Caco-2 (cell line): ENCODE measurements around a stretch of chr9.

DNA sequence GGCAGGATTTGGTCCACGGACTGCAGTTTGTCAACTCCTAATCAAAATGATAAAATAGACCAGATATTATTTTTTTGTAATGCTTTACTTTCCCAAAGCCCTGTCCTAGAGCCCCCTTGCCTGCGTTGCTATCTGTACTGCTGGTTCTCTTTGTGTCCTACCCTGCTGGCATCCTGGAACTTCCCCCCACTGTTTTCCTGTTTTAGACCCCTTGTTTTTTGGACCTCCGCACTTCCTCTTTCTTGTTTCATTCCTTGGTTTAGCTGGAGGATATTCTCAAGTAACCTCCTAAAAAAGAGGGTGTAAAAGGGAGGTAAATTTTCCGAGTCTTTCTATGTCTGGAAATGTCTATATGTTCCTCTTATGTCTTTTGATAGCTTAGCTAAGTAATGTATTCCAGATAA is 24.8 kb upstream of the TNFSF8 start:
- PRO-cap = no peak
- RRBS = no CpG with 5 or more reads among the region's 4 CpGs

DNA sequence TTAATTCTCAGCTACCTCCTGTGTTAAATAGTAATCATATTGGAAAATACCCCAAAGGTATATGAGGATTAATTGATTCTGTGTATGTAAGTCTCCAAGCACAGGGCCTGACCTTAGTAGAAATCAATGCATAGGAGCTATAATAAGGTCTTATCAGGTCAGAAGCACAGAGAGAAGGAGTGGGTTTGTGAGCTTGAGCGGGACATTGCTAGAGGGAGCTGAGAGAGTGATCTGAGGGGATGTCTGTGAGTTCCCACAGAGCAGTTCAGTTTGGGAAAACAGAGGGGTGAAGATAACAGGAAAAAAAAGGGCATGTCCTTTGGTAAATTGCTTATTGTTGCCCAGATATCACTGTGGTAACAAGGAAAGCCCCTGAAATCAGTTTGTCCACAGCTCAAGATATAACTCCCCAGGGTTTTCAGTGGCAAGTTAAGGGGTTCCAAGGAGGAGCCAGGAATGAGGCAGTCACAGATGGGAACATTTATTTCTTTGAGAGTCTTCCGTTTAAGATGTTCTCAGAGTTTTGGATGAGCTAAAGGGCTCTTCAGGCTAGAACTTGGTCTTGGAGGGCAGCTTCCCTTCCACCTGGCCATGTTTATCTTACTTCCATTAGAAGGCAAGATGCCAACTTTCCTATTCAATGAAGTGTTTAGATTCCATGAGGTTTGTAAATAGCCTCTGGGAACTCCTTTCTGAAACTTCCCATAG is 277.4 kb upstream of the TNC start:
- PRO-cap = no peak
- RRBS = no CpG with 5 or more reads among the region's 2 CpGs

- PRO-cap = no peak
- RRBS = no CpG with 5 or more reads among the region's 11 CpGs
These were observed 503.5 kb upstream of the PAPPA start for GRCh38 chr9:115649843-115650662.

DNA sequence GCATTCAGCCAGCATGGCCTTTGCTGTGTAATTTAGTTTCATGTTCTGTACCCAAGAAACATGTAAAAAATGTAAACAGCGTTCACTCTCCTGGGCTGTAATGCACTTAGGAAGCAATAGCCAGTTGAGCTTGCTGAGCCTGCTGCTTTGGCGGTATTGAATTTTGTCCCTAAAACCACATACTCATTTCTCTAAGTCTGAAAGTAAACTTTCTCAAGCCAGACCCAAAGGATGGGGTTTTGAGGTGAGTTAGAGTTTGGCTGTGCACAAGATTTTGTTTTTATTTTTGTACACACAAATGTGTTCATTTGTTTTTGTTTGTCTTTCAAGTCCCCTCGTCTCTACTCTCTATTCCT is 158.7 kb downstream of the PAPPA start:
- PRO-cap = no peak
- RRBS = no CpG with 5 or more reads among the region's 3 CpGs

DNA sequence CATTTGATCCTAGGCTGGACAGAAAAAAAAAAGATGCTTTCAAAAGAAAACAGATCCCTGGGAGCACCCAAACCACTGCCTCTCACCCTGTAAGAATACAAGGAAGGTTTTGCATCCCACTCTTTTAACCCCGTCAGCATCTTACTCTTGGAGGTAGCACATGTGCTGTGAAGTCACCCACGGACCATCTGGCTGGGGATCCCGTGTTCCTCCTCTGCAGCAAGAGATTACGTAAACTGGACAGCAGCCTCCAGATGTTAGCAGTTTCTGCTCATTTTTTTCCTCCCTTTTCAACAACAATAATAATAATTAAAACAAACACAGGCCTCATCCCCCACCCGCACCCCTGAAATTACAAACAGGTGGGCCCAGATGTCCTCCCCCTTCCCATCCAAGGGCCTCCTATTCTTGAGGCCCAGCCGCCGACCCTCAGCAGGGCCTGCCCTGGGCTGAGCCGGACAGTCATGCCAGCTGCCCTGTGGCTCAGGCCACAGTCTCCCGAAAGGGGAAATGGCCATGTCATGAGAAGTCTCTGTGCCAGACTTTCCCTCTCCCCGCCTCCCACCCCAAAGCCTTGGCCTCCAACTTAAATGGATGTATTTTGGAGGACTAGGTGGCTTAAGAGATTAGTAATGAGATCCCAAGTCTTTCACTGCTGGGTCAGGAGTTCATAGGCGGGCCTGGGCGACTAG is 165.0 kb downstream of the PAPPA start:
- PRO-cap = no peak
- RRBS = no CpG with 5 or more reads among the region's 12 CpGs

DNA sequence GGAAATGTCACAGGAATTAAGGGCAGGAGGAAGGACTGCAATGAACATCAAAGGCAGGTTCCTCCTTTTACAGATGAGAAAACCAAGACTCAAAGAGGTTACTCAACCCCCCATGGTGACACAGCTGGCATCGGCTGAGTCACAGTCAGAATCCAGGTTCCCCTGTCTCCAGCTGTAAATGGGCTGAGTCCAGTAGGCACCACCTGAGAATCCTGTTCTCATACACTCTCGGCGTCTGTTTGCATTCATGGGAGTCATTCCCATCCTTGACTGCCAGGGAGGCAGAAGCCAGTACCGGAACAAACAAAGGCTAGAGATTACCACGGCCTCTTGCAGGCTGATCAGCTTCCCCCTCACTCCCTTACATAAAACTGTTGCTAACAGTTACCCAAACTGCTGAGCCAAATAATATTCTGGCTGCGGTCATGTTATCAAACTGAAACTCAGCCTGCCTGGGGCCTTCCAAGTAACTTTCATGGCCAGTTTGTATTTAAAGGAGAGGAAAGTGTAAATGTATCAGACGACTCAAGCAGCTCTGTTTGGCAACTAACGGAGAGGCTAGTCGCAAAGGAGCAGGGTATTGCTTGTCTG is 201.7 kb downstream of the PAPPA start:
- PRO-cap = no peak
- RRBS = no CpG with 5 or more reads among the region's 9 CpGs

DNA sequence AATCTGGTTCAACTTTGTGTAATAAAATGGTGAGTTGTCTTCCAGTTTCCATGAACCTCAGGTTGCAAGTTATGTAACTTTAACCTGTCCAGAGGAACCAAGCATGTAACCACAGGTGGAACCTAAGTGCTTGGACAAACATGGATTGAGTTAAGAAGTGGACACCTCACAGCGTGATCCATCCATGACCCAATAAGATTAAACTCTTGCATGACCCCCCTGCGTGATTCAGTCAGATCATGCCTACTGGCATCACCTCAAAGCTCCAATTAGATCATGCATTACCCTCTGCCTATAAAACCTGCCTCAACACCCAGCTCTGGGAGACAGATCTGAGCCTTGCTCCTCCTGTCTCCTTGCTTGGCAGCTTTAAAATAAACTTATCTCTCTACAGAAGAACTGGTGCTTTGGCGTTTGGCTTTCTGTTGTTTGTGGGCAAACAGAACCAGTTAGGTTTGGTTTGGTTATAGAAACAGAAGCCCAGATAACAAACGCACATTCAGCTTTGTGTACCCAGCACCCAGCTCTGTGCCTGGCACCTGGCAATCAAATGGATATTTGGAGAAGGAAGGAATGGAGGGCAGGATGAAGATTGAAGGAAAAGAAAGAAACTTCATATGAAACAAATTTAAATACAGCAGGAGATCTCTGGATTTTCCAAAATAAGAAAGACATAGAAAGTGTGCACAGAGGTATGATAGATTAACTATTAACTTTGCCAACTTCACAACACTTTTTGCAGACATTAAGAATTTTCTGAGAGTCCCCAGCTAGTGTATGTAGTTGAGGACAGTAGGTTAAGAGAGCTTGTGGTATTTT is 101.9 kb upstream of the ASTN2 start:
- PRO-cap = no peak
- RRBS = no CpG with 5 or more reads among the region's 4 CpGs

DNA sequence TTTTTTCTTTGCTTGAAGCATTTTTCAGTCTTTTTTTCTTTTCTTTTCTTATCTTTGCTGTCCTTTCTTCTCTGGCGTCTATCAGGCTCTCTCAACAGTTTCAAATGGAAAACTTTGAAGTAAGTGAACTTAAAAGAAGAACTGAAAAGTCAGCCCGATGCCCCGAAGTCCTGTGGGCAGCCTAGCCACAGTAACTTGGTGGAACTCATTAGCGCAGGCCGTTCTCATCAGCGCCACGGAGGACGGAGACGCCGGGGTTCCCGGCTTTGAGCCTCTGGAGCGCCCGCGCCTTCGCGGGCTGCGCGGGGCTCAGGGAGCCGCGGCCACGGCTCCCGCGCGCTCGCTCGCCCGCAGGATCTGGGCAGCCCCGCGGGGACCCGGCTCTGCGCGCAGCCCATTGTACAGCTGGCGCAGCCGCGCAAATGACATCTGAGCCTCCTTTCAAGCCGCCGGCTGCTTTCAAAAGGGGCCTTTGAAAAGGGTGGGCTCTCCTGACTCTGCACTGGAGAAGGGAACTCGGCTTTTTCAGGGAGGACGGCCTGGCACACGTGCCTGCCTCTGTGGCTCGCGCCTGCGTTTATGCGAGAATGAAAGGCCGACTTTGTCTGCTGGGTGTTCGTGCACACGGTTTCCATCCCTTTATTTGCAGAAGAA is 40.7 kb downstream of the TLR4 start:
- PRO-cap = no peak
- RRBS = 39% methylated on average over 17 of the region's 47 CpGs

- PRO-cap = no peak
- RRBS = no CpG with 5 or more reads among the region's 6 CpGs
These were observed 316.9 kb downstream of the BRINP1 start for GRCh38 chr9:119052229-119052768.

- PRO-cap = no peak
- RRBS = 68% methylated on average over 22 of the region's 53 CpGs
These were observed 565 bp downstream of the BRINP1 start for GRCh38 chr9:119368543-119369196.

DNA sequence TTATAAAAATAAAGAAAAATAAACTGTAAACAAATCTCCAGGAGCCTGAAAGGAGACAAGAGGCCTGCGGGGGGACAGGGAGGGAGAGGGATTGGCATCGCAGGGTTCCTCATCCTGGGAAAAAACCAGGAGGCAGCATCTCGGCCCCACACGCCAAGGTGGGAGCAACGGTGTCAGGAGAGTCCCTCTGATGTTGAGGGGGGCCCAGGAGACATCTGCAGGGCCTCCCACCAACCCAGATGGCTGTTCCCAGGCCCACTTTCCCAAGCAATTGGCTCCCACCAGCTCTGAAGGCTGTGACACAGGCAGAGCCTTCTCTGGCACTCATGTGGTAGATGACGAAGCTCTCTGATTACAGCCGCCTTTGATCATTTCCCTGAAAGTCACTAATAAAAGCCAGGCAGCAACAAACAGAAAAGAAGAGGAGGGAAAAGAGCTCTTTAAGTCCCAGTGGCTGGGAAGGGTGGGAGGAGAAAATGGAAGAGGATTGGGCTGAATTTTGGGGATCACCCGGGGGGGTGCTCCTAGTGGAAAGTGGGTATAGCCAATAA is 226.5 kb downstream of the CDK5RAP2 start:
- PRO-cap = no peak
- RRBS = no CpG with 5 or more reads among the region's 8 CpGs

DNA sequence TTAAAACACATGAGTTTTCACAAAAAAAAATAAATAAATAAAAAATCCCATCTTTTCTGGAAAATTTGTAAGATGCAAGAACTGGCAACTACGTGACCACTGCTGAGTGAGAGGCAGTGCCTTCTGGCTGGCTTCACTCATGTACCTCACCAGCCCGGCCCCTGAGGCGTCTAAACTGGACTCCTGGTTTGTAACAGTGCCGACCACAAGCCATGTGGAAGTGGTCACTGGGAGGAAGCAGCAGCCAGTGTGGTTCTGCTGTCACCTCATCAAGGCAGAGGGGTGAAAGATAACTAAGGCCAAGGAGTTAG is 143.1 kb downstream of the CDK5RAP2 start:
- PRO-cap = no peak
- RRBS = no CpG with 5 or more reads among the region's 4 CpGs

DNA sequence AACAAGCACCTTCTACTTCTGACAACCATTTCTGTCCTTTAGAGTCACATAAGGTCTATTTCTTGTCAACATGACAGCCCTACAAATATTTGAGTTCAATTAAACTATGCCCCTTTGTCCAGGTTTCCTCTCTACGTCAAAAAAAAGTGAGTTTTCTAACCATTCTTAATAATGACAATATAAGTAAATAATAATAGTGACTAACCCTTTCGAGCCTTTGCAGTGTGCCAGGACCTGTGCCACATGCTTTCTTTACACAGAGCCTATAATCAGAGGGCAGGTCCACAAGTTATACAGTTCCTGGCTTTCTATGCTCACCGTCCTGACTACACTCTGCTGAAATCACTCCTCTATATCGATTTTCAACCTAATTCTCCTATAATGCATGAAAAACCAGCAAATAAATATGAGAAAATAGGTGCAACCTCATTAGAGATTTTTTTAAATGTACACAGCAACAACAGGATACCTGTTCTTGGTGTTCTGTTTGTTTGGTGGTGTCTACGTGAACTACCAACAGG is 115.0 kb downstream of the CDK5RAP2 start:
- PRO-cap = no peak
- RRBS = no CpG with 5 or more reads among the region's 5 CpGs

DNA sequence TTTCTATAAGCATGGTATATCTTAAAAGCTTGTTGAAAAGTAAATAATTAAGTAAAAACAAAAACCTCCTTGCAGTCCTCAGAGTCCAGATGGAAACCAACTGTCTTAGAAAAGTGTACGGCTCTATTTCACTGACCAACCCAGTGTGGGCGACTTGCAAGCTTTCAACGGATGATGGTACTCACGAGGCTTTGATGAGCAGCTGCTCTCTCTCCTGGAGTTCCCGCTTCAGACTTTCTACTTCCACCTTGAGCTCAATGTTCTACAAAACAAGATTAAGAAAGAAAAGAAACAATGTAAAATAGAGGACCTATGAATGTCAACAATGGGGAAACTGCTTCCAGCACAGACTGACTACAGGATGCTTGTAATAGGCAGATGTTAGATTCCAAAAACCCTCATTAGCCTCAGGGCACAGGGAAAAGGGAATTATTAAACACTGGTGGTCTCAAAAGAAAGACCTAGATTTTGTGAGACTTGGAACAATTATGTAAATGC is 34.4 kb downstream of the CDK5RAP2 start:
- PRO-cap = no peak
- RRBS = no CpG with 5 or more reads among the region's 5 CpGs

GRCh38 chr9:120783278-120784257 is 9.6 kb downstream of the FBXW2 start:
- PRO-cap = no peak
- RRBS = no CpG with 5 or more reads among the region's 4 CpGs

- PRO-cap = unidirectional peak, plus-strand start at chr9:120842508
- RRBS = no CpG with 5 or more reads among the region's 17 CpGs
These were observed 694 bp downstream of the PSMD5 start for GRCh38 chr9:120841840-120842615.

- PRO-cap = no peak
- RRBS = no CpG with 5 or more reads among the region's 6 CpGs
These were observed 8.5 kb upstream of the PSMD5 start for GRCh38 chr9:120850904-120852027.

DNA sequence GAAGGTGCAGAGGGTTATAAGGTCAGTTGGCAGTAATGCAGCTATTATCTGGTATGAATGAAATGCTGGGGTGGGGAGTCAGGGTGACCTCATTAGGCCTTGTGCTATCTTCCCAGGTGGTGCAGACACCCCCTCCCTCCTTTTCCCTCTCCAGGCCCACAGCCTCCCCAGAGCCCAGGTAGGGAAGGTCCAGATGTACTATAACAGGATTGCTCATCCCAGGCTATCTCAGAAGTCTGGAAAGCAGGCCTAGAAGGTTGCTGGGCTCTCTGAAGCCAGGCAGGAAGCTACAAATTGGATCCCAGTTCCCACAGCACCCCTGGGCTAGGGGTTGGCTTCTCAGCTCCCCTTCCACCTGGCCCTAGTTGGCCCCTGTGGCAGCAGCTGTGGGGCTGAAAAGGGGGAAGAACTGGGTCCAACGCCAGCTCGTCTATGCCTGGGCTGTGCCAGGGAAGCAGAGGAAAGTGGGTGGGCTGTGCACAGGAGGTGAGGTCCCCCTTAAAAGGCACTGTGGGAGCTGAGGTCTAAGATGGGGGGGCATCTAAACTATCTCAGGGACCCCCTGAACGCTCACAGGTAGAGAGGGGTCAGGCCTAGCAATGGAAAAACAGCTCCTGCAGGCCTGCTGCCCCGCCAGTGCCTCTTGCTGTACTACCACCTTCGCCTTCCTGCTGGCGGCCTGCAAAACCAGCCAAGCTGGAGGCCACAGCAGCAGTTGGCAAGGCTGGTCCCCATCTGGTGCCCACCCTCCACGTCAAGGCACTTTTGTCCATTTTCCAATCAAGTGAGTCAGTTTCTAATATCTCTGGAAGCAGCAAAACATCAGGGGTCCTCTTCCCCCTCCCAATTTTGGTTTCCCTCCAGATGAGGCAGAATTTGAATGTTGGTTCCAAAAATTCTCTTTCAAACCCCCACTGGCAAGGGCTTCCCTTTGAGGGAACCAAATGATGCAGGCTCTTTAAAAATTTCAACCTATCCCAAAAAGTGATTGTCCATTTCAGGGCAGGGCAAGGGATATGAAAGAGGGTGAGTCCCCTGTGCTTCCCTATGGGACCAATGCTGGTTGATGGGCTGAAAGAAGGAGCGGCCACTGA is 13.4 kb upstream of the PSMD5 start:
- PRO-cap = no peak
- RRBS = no CpG with 5 or more reads among the region's 8 CpGs

DNA sequence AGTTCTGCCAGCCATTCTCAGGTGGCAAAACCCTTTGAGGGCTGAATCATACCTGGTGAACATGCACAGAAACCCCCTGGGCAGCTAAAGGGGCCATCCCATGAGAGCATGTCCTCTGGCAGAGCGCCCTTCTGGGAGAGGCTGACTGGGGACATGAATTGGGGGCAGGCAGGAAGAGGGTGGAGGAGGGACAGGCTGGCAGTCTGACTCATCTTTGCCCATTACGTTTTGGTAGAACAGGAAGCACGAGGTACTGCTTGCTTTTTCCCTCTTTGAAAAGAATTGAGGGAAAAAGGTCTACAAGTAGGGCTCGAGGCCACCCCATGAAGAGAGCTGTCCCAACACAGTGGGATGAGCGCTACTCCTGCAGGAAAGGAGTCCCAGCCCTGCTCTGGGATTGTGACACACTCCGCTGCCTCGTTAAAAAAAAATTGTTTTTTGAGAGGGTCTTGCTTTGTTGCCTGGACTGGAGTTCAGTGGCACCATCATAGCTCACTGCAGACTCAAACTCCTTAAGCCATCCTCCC is 16.6 kb downstream of the TRAF1 start:
- PRO-cap = no peak
- RRBS = no CpG with 5 or more reads among the region's 7 CpGs

GRCh38 chr9:120935265-120935720 is 8.7 kb upstream of the TRAF1 start:
- PRO-cap = no peak
- RRBS = no CpG with 5 or more reads among the region's 3 CpGs